Ileum (tissue), 1 donor: ENCODE results near the genes ANKDD1A and SPG21.

DNA sequence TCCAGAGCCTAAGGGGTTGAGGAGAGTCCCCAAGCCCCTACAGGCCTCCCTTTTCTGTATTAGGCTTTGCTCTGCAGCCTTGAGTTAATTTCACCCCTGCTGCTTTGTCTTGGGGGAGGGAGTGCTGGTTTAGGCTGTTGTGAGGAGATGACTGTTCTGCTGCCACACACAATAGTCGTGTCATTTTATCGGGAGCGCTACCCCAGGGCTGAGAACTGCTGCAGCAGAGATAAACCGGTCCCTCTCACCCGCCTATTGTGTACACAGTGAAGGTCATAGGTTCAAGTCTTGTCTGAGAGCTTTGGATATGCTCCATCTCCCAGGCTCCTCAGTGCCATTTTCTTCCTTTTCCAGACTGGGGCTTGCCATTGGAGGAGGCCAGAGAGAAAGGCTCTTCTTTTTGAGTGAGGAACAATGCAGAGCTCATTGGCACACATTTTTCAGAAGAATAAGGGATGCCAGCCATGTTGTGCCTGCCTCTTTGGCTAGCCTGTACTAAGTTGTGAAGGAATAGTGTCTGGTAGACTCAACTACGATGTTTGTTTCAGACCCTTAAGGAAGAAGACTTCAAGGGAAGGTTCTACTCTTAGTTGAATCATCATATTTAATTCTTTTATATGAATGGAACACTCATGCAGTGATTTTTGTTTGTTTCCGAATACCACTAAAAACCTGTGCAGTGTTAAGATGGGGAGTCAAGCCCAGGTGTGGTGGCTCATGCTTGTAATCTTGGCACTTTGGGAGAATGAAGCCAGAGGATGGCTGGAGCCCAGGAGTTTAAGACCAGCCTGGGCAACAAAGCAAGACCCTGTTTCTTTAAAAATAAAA is 1.6 kb downstream of the ZNF609 start:
- PRO-cap = no peak

DNA sequence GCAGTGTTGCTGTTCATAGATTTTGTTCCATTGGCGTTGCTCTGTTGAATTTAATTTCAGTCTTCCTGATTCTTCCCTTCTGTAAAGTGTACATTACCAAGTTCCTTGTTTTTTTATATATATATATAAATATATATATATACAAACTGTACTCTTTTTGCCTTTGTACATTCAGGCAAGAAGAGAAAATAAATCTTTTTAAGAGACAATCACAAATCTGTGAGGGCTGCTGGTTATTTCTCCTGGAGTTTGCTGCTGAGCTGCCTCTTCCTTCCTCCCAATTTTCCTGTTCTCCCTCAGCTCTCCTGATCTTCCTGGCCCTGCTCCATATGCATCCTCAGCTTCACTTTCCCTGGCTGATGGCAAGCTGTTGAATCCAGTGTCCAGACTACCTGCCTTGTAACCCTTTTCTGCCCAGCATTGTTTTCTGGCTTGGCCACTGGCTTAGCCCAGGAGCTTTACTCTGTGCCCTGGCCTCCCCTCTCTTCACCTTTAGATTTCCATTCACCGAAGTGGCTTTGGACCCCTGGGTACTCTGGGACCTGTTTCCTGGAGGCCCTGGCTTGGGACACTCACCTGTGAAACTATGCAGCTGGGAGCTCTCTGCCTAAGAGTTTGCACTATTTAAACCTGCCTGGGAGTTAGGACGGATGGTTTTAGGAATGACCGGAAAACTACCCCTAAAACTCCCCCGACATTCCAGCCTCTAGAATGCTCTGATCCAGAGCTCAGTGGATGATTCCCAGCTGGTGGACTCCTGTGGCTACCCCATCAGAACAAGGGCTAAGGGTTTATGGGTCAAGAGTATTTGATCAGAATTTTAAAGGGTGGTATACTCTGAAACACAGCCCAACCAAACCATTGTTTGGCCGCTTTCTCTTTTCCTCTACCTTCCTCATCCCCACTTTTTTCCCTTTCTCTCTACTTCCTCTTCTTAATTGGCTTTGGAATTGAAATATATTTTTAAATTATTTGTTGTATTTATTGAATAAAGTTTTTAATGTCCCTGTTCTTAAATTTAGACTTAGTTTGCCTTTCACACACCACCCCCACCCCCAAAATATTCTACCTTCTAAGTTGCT is 90.0 kb downstream of the RBPMS2 start:
- PRO-cap = no peak

- PRO-cap = no peak
Observed at GRCh38 chr15:64875209-64876156, 33.8 kb downstream of the PLEKHO2 start.

DNA sequence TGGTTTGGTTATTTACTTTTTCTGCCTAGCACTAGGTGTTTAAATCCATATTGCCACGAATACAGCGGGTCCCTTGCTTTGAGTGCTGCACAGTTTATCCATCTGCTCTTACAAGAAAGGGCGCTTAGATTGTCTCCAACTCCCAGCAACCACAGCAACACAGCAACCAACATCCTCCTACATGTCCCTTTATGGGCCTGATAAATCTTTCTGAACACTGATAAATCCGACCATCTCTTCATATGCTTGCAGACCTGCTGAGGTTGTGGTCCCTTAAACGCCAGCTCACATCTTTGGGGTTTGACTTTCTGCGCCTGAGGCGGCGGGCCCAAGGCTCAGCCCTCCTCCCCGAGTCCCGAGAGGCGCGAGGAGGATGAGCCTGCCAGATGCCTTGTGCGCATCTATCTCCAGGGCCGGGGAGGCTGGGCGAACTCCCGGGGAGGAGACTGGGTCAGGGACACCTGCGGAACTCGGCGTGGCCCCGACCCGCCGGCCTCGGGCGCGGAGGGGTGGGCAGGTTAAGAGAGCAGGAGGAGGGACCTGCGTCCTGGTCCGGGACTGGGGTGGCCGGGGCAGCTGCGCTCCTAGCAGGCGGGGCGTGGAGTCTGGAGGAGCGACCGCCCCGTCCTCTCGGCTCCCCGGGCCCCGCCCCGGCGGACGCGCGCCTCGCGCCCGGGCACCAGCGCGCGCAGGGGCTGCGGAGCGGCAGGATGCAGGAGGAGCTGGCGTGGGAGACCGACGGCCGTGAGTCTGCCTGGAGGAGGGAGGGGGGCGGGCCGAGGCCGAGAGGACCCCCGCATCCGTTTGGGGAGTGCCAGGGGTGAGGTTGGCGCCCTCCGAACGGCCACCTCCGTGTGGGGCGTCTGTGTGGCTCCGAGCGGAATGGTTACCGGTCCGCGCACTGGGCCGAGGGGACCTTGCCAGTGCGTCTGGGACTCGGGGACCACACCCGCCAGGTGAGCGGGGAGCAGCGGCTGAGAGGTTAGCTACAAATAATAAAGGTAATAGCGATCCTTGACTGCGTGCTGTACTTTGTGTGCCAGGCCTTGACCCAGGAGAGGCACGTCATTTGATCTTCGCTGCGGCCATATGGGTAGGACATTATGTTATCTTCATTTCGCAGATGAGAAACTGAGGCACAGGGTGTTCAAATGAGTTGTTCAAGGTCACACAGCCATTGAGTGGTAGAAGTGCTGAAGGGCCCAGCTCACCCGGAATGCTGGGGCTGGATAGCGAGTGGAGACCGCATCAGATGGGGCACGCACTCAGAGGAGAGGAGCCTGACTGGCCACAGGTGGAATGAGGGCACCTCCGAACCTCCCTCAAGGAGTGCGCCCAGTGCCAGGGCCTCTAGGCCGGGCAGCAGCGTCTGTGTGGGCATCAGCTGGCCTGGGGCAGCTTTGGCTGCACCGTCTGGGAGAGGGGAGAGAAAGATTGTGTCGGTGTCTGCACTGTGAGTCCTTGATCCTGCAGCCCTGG is at the start of gene ANKDD1A:
ANKDD1A (plus strand) TSS at position 682 of the 1,479 bp plus-strand sequence.
- PRO-cap = bidirectional peak, plus-strand start at position 682 of the sequence, minus-strand start at position 569 of the sequence

GRCh38 chr15:64944272-64944716 is 32.6 kb downstream of the ANKDD1A start:
- PRO-cap = no peak

- PRO-cap = no peak
Observed at GRCh38 chr15:64949473-64950296, 38.0 kb downstream of the ANKDD1A start.

GRCh38 chr15:64989253-64990243 is at the start of gene SPG21:
TSS of gene SPG21 (minus strand) at chr15:64989914.
- PRO-cap = bidirectional peak, plus-strand start at chr15:64990092, minus-strand start at chr15:64989896

- PRO-cap = no peak
Observed at GRCh38 chr15:65075625-65076496, 685 bp upstream of the KBTBD13 start.

DNA sequence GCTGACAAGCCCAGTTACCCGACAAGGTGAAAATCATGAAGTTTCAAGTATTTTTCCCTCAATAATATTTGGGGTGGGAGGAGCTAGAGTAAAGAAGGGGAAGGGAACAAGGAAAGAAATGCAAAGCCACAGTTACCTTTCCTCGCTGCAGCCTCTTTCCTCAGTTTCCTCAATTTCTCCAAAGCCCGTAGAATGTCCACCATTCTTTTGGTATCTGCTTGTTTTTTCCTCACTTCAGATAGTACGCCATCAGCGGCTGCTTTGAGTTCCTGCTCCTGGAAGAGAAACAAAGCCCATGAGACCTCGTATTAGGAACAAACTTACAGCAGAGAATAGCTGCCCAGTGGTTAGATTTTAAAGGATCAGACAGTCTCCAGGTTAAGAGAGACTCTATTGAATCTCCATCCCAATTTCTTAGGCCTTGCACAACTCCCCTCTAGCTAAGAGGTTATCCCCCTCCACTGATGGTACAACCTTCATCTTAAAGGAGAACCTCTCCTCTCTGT is 4.7 kb downstream of the PDCD7 start:
- PRO-cap = no peak

GRCh38 chr15:65625420-65626117 is 3.8 kb downstream of the SLC24A1 start:
- PRO-cap = no peak

- PRO-cap = no peak
Observed at GRCh38 chr15:65733647-65734245, 58.3 kb downstream of the DENND4A start.

DNA sequence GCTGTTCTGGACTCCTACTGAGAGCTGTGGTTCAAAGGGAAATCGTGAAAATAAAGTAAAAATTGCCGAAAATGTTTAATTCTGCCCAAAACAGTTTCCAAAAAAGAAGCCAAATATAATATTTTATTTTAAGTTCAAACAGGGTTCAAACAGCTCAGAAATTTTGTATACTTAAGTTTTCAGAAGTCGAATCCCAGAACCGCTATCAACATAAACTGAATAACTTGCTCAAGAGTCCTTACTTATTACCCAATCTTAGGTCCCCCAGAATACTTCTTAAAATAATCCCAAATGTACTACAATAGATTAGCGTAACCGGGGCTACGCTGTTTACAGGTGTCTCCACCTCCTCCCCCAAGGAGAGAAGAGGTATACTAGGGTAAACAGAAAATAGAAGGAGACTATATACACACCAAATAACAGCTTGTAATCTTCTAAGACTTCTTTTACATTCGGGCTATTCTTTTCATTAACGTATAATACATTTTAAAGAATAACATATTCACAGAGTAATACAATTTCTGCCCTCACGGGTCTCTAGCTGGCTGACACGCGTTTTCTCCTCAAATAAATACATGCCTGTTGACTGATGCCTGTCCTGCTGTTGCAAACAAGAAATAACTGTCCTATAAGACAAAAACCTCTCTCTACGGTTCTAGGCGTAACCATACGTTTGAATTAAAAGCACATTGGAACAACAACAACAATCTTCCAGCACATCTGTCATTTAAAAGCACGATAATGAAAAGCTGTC is 1.3 kb downstream of the DENND4A start:
- PRO-cap = unidirectional peak, plus-strand start at position 304 of the sequence

DNA sequence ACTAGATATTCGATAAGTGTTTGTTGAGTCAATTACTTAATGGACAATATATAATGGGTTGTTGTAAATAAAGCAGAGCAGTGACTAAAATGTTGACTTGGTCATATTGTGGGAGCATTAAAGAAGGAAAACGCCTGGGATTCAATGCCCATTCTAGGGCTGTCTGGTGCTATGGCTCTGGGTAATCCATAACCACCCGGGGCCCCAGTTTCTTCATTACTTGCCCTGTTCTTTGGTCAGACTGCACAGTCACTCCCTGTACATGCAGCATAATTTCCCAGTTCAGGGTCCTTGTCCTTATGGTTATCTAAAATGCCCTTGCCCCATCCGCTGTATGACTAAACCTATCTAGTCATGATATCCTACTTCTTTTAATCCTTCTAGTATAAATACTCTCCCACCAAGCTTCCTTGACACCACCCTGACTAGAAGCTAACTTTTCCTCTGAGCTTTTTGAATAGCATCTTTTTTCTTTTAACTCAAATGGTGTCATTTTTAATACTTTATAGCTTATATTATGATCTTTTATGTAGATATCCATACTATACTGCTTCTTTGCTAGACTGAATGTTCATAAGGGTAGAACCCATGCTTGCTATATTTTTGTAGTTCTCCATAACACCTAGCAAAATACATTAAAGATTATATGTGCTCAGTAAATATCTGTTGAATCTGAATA is 27.6 kb upstream of the DENND4A start:
- PRO-cap = no peak

DNA sequence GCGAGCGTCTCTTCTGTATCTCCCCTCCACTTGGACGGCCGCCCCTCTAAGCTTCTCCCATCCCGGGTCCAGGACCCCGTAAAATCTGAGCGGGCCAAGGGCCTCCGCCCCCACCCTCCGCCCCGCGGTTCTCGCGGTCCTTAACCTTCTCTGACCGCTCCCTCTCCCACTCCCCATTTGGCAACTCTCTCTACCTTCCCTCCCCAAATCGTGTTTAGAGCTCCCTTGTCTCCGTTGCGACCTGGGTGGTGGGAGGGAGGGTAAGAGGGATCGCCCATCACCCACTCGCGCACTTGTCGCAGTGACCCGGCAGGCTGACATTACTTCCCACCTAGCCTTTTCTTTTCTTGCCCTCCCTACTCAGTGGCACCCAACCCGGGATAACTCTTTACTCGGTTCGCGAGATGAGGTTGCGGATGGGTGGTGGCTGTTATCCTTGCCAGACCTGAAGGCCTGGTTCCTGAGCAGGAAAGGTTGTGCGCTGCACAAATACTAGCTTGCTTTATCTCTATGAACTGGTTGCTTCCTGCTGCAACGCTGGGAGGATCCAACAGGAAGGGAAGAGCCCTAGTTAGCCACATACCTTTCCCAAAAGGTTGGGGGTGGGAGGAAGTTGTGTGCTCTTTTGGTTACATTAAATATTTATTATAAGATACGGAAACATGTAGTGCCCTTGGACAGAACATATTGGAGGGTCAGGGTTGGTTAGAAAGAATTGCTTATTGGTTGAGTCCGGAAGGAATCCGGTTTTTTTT is 1.0 kb downstream of the RAB11A start:
- PRO-cap = unidirectional peak, minus-strand start at position 447 of the sequence; unidirectional peak, minus-strand start at position 504 of the sequence

DNA sequence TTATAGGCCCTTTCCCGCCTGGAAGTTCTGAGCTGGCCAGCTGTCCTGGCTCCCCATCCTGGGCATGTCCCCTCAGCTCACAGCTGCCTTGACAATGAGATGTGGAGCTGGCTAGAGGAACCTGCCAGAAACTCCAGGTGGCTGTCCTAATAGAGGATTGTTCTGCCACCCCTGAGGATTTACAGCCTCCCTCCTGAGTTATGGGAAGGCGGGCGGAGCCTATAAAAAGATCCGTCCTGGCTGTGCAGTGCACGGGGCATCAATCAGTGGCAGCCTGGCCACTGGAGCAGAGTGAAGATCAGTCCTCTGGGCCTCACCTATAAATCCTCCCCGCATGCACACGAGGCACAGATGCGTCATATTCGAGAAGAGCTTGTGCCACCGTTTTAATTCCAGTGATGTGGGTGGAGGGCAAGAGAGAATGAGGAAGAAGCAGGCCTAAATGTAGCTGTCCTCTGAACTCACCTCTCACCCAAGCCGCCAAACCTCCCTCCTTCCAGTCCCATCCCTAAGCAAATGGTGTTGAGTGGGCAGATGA is 90.0 kb downstream of the MEGF11 start:
- PRO-cap = no peak

- PRO-cap = no peak
Observed at GRCh38 chr15:66252326-66252739, 1.2 kb downstream of the MEGF11 start.

DNA sequence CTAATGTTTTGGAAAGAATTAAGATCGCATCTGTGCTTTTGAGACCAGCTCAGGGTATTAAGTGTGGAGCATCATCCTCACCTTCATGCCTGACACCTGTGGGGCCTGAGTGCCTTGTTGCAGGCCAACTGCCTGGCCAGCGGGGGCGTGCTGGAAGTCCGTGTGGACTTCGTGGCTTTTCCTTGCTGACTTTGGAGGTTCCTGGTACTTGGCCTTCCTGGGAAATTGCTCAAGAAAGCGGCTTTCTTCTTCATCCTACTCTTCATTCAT is 1.0 kb downstream of the MAP2K1 start:
- PRO-cap = no peak

DNA sequence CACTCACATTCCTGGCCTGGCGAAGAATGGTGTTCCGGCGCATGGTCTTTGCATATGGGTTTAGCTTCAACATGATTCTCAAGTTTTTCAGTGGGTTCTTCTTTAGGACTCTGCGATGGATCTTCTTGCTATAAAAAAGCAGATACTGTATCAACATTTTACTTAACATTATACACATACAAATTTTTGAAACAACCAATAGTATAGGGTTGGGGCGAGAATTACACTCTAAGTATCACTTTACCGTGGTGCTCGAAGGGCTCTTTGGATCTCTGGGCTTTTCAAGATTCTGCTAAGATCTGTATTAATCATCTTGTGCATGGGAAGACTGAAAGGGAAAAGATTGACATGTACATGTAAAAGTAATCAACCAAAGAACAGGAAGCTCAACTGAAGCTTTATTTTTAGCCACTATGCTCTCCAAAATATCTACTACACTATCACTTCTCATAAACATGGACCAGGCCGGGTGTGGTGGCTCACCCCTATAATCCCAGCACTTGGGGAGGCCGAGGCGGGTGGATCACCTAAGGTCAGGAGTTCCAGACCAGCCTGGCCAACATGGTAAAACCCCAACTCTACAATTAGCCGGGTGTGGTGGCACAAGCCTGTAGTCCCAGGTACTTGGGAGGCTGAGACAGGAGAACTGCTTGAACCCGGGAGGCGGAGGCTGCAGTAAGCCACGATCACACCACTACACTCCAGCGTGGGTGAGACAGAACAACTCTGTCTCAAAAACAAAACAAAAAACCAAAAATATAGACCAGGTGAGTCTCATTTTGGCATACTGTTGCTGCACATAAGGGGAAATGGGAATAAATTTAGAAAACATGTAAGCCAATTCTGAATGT is 2.7 kb upstream of the SNAPC5 start:
- PRO-cap = no peak

DNA sequence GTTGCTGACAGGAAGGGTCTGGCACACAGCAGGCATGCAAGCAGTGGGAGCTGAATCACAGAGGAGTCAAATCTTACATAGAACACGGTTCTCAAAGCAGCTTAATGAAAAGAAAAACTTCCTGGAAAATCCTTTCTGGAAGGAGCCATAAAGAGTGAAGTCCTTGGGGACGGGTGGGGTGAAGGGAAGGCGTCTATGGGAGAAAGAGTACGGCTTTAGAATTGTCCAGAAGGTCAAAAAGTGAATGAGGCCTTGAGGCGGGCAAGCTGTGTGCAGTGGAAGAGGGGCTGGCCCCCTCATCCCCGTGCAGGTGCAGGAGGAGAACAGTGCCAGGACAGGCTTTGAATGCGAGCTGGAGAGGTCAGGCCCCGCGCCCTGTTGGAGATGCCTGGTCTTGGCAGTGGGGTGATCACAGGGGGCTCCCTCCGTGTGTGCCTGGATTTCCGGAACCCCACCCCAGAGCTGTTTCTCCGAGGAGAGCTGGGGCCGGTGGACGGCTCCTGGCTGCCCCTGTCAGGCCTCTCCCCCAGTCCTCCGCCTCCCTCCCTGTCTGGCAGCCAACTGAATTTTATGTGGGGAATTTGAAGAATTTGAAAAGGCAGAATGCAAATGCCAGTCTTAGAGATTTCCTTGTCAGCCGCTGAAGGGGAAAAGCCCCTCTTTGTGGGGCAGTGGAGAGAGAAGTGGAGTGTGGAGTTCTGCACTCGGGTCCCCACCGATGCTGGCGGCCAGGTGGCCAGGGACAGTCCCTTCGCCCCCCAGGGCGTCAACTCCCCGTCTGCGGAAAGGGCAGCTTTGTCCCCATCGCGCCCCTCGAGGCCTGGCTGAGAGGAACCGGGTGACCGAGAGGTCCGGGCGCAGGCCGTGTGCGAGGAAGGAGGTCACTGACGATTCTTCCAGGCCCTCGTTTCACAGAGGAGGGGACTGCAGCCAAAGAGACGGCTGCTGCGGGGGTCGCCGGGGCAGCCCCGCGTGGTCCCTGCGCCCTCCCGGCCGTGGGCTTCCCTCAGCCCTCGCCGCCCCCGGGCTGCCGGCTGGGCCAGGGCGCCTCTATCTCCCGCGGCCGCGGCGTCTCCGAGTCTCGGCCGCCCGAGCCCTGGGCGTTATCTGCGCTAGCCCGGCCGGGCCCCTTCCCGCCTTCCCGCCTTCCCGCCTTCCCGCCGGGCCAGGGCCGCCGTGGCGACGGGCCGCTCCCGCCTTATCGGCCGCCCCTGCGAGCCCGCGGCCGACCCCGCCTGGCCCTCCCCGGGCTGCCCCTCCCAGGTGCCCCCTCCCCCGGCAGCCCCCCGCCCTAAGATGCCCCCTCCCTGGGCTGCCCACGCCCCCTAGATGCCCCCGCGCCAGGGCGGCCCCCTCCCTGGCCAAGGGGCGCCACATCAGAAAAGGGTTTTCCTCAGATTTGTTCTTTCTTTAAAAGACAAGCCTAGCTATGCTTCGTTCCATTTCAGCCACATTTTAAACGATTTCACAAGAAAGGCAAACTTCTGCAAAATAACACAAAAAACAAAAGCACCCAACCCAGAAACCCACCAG is 56.0 kb upstream of the LCTL start:
- PRO-cap = no peak

- PRO-cap = no peak
Observed at GRCh38 chr15:66657856-66658457, 44.1 kb upstream of the SMAD6 start.